LHCN-M2 (cell line): ENCODE measurements around a stretch of chr14.

GRCh38 chr14:67357999-67358422 is 1.6 kb downstream of the ATP6V1D start:
- RAMPAGE, long total RNA = no peak

DNA sequence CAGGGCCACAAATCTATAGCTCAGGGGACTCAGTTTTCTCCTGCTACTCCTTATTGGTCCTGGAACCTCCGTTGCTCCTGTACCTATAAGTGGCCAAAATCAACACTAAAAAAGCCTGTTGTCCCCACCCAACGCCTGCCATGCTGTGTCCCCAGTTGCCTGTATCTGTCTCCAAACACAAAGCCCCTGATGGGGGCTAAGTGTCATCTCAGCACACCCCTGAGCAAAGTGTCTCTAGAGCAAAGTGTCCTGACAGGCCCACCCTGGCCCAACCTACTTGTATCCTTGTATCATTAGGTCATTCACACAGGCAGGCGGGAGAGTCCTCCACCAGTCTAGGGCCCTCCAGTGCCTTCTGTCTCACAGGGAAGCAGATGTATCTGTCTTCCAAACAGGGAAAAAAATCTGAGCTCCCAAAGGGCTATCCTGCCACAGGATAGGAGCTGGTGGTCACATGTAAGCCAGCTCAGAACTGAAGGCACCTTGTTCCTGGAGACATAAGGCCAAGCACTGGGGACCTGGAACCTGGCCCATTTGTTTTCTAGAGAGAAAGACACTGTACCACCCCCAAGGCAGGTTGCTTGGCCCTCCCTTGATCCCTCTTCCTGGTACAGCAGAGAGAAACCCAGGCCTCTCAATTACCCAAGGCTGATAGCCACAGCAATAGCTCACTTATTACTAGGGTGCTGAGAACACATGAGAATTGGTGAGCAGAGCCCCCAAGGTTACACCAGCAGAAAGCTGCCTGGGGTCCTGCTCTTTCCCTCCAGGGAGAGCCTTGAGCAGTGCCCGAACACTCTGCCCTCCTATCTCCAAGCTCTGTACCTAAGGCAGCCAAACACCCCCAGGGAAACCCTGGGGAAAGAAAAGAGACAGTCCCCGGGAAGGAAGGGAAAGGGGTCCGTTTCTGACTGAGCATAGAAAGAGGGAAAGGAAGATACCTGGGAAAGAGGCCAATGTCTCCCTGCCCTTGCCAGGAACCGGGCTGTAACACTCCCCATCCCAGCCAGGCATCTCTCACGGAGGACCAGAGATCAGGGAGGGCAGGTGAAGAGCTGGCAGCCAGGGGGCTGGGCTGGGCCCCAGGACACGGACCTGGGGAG is 19.3 kb upstream of the PLEKHH1 start:
- RAMPAGE, long total RNA = no peak

GRCh38 chr14:67541414-67542568 is 8.7 kb downstream of the PLEKHH1 start:
- RAMPAGE, long total RNA = no peak

DNA sequence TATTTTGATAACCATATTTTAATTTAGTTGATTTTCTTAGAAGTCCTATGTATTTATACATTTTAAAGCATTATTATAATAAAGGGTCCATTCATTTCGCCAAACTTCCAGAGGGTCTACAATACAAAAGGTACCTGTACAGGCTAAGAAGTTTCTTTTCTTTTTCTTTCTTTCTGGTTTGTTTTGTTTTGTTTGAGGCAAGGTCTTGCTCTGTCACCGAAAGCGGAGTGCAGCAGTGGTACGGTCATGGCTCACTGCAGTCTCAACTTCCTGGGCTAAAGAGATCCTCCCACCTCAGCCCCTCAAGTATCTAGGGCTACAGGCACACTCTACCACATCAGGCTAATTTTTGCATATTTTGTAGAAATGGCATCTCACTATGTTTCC is 2.8 kb upstream of the PIGH start:
- RAMPAGE, long total RNA = no peak

- RAMPAGE, long total RNA = no peak
These were observed 68.1 kb downstream of the RAD51B start for GRCh38 chr14:67887601-67888073.

DNA sequence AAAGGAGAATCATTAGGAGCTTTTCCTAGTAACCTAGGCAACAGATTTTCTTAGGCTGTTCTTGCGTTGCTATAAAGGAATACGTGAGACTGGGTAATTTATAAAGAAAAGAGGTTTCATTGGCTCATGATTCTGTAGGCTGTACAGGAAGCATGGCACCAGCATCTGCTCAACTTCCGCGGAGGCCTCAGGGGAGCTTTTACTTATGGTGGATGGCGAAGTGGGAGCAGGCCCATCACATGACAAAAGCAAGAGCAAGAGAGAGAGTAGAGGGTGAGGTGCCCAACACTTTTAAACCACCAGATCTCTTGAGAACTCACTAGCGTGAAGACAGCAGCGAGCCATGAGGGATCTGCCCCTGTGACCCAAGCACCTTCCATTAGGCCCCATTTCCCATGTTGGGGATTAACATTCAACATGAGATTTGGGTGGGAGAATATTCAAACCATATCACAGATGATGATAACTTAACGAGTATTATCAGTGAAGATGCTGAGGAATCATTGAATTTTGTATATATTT is 97.6 kb downstream of the RAD51B start:
- RAMPAGE, long total RNA = no peak

GRCh38 chr14:67937028-67937641 is 117.6 kb downstream of the RAD51B start:
- RAMPAGE, long total RNA = no peak

DNA sequence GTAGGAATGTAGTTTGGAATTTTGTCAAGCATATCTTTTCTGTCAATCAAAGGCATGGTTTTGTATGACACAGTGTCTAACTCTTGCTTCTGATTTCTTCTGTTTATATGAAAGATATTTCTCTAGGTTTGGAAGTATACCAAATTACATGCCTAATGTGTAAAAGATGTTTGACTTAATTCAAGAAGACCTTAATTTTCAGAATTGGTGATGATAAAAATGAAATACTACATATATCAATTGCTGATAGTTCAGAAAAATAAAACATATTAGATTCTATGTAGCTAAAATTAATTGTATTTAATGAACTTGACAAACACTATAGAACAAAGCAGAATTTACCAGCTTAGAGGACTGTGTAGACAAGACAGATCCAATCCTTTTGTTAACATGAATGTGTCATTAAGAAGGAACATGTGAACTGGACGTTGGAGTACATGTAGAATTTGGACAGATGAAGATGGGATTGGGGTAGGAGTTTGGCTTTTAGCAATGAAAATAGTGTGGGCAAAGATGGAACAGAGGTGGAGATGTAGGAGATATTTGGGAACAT is 135.9 kb downstream of the RAD51B start:
- RAMPAGE, long total RNA = no peak

DNA sequence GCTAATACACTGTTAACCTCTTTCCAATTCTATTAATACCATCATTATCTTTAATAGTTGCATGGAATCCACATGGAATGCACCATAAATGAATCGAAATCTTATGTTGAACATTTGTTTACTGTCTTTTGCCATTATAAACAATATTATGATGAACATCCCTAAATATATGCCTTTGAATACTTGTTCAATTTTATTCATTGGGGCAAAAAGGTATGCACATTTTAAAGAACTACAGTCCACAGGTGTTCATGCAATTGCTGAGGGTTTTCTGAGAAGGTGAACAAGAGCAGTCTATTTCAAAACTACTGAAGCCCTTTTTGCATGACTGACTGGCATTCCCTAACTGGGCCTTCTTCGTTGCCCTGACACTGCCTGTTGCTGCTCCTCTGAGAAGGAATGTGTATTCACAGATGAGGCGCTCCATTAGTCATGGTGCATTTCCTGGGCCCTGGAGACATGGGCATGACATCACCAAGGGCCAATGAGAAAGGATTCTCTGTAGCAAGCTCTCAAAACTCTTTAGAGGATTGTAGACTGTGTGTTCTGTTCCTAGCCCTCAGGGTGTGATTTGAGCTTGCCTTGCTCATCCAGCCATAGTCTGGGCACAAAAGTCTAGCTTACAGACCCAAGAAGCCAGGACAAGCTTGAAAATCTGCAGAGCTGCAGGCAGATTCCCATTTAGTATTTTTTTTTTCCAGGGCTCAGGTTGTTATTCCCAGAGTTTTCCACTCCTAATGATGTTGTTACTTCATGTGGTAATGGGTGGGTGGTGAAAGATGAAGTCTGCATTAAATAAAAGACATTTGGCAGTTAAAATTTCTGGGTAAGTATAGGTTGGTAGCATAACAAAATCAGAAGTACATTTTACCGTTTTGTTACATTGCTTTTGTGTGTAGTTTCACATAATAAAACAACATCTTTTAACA is 318.1 kb downstream of the RAD51B start:
- RAMPAGE, long total RNA = no peak

DNA sequence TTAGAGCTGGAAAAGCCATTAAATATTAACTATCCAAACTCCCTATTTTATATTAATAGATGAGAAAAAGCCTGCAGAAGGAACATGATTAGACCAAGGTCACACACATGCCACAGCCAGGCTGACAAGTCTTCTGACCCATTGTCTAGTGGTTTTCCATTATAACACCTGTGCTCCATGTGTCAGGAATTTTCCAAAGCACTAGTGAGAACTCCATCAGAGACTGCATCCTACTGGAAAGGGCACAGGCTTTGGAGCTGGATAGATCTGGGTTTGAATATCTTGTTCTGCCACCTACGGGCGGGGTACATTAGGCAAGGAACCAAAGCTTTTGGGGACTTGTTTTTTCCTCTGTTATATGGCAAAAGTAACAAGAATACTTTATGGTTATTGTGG is 325.5 kb downstream of the RAD51B start:
- RAMPAGE, long total RNA = no peak

DNA sequence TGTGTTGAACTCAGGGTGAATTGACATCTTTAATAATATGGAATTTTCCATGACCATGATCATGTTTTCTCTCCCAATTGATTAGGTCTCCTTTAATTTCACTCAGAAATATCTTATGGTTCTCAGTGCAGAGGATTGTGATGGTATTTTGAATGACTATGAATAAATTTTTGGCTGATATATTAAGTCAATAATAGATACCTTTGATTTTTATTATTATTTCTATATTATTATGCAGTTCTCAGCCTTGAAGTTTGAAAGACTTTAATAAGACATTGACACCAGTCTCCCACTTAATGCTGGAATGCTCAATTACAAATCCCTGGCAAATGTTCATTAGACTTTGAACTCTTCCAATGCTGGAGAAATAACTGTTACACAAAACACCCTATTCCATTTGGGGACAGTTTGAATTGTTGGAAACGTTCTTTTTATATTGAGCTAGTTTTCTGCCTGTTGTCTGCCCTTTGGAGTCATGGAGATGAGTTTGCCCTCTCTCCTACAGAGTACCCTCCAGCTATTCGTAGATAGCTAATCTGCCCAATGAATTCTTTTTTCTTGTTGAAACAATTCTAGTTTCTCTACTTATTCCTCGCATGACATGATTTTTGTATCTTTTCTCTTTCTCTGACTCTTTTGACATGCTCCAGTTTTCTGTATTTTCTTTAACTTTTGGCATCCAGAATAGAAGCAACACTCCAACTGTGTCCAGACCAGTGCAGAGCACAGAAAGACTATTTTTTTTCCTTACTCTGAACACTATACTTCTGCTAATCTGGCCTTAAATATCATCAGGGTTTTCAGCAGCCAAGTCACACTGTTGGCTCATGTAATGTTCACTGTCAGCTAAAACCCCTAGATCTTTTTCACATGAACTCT is 379.2 kb downstream of the RAD51B start:
- RAMPAGE, long total RNA = no peak

GRCh38 chr14:68242178-68242593 is 422.6 kb downstream of the RAD51B start:
- RAMPAGE, long total RNA = no peak

DNA sequence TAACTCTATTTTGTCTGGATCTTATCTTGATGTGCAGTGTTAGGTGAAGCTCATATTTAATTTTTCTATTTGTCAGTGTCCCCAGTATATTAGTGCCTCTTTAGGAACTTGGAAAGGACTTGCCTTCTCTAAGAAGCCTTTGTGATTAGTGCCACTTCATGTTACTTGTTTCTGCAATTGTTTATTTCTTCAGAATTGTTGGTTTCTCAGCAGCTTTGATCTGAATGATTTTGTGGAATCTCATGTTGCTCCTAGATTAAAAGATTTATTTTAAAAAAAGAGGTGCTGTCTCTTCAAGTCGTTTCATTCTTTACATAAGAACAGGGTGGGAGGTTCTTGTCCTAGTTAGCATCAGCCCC is 434.4 kb downstream of the RAD51B start:
- RAMPAGE, long total RNA = no peak

- RAMPAGE, long total RNA = no peak
These were observed 463.2 kb downstream of the RAD51B start for GRCh38 chr14:68282567-68283450.

DNA sequence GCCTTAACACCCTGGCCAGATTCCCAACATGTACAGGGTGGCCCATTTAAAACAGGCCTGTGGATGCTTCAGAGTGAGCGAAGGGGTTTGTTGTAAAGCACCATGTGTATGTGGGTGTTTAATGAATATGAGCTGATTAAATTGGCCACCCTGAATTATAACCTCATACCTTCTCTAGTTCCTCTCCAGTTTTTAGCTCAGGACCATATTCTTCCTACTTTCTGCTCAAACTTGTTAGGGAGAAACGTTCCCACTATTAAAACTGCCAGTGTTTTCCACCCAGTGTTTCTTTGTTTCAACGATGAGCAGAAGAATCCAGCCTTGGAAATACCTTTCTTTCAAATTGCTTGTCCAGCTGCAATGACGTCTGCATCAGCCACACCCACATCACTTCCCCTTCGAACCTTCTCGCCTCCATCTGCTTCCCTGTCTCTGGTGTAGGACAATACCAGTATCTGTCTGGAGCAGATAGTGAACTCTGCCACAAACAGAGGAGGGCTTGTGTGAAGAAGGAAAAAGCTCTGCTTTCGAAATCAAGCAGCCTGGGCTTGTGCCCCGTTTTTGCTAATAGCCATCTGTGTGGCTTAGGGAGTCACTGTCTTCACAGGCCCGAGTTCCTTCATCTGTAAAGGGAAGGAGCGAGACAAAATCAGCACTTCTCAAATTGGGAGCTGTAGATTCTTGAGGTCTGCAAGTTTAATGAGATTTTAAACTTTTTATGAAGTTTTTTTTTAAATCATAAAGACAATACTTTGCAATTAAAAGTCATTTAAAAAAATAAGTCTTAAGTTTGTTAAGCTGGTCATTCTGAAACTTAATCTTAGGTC is 415.5 kb downstream of the ZFP36L1 start:
- RAMPAGE, long total RNA = no peak

DNA sequence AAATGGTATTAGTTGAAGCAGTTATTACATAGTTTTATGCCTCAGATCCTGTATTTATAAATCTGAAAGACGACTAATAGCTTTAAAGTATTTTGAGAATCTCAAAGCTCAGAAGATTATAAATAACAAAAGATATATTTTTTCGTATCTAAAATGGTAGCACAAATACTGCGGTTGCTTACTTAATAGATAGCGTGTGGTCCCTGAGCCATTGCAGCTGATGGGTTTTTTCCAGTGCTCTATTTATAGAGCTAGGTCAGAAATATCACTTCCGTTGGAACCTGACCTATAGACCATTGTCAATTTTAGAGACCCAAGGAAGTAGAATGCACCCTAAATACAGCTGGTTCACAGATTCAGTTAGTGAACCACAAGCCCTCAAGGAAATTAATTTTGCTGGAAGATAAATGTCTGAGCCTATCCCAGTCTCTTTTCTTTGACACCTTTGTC is 391.1 kb downstream of the ZFP36L1 start:
- RAMPAGE, long total RNA = no peak

DNA sequence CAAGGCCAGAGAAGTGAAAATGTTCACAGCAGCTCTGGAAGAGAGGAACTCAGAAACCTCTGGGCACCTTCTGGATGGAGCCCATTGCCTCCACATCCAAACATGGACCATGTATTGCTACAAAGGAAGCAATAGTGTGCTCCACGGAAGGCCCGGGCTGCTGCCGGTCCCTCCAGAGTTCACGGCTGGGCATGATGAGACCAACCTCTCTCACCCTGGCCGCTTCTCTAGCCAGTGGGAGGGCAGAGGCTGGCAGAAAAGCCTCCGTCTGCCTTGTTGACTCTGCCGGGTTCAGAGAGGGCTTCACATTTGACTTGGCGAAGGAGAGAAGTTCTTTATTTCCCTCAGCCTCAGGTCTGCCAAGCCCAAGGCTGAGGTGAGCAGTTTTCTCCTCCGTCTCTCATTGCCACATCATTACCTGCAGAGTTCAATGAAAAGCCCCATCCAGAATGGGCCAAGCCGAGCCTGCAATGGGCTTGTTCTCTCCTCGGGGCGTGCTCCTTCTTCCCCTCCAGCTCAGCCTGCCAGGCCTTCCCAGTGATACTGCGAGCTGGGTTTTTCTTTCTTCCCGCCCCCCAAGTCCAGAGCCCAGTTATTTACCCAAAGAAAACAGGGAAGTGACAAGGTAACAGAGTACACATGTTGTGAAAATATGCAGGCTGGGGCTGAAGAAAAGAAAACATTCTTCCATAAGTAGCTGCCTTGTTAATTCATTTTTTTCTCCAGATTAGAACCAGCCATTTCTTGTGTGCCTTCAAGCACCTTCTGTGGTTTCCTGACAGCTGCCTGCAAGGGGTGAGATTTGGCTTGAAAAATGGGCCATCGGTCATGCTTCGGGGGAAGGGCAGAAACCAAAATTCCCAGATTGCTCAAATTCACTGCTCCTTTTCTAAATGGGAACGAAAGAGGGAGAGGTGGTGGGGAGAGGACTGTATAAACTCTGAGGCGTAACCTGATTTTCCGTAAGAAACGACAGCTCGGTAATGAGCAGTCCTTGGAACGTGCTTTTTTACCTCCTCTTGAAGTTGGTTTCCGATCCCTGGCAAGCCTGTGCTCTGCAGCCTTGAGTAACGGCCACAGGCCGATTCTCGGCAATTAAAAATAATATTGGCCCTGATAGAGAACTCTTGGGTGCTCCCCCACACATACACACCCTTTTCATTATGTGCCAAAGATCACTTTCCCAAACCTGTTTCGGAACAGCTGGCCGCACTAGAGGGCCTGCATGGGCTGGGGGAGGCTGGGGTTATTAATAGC is 229.6 kb downstream of the ZFP36L1 start:
- RAMPAGE, long total RNA = no peak

DNA sequence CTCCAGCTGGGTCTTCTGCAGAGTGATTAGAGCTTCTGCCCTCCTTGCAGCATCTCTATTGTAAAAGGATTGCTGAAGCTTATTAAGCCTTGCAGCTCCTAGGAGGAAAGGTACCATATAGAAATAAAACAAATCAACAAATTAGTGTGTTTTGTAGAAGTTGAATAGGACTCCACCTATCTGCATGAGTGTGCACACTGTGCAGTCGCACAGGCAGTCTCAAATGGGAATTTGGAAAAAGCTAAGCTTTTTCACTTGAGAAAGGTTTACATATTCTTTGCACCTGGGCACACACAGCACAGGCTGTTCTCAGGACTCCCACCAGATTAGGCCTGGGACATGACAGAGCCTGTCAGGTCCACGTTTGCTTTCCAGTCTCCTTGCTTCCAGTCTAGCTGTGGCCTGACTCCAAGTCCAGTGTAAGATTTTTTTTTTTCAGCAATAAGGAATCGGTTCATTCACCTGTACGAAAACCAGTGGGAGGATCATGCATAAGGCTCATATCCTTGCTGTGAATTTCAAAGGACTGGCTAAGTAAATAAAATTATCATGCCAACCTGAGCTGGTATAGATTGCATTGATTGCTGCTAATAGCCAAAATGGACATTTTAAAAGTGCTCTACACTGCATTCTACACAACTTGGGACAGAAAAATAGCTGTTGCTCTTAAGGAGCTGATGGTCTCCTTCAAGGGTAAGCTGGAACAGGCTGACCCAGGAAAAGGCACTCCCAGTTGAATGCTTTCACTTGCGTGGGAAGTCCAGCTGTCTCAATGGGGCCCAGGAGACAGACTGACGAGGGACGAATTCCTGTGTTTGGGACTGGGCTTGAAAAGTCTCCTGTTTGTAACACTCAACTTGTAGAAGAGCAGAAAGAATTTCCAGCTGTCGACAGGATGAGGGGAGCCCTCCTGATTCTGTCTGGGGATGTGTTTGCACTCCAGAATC is 181.1 kb downstream of the ZFP36L1 start:
- RAMPAGE, long total RNA = no peak

DNA sequence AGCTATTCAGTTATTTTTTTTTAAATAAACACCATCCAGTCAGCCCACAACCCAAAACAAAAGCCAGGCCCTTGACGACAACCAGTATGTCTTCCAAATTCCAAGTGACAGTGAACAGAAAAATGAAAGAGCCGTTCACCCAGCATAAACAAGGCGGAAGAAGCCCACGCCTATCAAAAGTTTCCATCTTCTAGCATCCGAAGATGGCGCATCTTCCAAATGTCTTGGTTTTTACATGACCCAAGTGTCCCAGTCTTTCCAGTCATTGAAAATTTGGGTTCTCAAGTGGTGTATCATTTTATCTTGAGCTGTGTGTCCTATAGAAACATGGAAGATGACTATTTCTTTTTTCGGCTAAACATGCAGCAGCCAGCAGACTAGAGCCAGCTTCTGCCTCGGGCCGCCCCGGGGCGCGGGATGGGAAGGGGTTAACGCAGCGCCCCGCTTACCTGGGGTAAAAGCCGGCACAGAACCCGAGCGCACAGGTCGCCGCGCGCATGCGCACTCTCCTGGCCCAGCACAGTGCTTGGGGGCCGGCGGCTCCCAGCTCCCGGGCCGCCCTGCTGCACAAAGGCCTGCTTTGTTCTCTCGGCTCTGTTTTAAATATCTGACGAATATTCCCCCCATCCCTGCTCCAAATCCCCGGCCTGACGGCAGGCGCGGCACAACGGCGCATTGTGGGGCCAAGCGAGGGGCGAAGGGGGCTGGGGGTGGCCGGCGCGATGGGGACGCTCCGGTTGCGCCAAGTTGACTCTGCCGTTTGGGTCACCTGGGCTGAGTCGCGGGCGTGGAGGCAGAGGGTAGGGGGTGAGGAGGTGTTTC is 164.8 kb downstream of the ZFP36L1 start:
- RAMPAGE, long total RNA = no peak

GRCh38 chr14:68780494-68781658 is 12.0 kb downstream of the ZFP36L1 start:
- RAMPAGE, long total RNA = no peak